Measurements from ENCODE around the genes ZNF880, ERVV-2 and ZNF677.

DNA sequence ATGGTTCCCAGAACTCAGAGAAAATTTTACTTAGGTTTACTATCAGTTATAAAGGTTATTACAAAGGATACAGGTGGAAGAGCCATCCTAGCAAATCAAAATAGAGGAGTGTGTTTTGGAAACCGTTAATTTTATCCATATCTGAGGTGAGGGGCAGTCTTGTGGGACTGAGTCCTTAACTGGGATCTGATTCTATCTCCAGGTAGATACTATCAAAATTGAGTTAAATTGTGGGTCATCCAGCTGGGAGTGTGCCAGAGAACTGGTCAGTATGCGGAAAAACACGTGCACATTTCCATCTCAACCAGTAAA is 1.7 kb downstream of the ZNF766 start:
- PRO-cap, result no peak

DNA sequence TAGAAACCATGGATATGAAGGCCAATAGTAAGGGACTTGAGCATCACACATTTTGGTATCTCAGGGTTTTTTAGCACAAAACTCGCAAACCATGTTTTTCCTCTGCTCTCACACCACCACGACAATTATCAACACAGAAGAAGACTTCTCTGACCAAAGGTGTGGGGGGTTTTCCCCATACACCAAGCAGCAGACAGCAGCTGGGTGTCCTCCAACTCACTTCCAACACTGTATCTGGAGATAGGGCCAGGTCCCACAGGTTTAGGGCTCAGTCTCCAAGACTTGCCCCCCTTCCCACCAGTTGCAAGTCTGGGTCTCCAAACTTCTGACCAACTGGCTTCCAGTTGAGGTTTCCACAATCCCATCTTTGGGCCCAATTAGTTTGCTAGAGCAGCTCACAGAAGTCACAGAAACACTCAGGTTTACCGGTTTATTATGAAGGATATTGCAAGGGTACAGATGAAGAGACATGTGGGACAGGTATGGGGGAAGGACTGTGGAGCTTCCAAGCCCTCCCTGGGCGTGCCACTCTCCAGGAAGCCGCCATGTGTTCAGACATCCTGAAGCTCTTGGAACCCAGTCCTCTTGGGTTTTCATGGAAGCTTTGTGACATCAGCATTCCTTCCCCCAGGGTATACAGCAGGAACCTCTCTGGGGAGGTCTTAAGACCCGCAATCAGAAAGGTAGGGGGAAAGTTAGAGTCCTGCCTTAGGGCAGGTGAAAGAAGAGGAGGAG is 11.7 kb upstream of the ZNF480 start:
- PRO-cap, result no peak

DNA sequence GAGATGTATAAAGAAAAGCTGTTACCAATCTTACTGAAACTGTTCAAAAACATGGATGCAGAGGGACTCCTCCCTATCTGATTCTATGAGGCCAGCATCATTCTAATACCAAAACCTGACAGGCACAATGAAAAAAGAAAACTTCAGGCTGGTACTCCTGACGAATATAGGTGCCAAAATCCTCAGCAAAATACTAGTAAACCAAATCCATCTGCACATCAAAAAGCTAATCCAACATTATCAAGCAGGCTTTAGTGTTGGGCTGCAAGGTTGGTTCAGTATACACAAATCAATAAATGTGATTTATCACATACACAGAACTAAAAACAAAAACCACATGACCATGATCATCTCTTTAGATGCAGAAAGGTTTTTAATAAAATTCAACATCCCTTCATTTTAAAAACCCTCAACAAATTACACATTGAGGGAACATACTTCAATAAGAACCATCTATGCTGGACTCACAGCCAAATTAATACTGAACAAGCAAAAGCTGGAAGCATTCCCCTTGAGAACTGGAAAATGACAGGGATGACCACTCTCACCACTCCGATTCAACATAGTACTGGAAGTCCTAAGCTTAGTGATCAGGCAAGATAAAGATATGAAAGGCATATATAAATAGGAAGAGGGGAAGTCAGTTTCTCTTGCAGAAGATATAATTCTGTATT is 12.5 kb upstream of the ZNF610 start:
- PRO-cap, result no peak

- PRO-cap, result no peak
These were observed at the start of gene ZNF880 for GRCh38 chr19:52369721-52370688. ZNF880 (plus strand) TSS chr19:52369923.

- PRO-cap, result no peak
These were observed 31.8 kb downstream of the ZNF701 start for GRCh38 chr19:52601647-52602556.

- PRO-cap, result no peak
These were observed 46.3 kb downstream of the ENSG00000269825 start for GRCh38 chr19:52643866-52644593.

GRCh38 chr19:52646751-52647354 is 43.4 kb downstream of the ENSG00000269825 start:
- PRO-cap, result no peak

DNA sequence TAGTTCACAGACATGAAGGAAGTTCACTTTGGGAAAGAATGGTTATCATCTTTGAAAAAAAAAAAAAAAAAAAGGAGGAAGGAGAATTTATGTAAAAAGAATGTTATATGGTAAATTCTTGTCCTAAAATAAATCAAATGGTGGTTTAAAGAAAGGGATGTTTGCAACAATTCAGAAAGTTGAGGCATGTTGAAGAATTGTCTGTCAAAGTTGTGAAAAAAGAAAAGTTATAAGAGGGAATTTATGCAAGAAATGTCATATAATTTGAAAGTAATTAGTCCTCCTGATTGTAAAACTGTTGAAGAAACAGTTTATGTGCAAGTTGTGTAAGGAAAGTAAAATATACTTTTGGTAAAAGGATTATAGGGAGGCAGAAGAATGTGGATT is 23.1 kb downstream of the ENSG00000269825 start:
- PRO-cap, result no peak

DNA sequence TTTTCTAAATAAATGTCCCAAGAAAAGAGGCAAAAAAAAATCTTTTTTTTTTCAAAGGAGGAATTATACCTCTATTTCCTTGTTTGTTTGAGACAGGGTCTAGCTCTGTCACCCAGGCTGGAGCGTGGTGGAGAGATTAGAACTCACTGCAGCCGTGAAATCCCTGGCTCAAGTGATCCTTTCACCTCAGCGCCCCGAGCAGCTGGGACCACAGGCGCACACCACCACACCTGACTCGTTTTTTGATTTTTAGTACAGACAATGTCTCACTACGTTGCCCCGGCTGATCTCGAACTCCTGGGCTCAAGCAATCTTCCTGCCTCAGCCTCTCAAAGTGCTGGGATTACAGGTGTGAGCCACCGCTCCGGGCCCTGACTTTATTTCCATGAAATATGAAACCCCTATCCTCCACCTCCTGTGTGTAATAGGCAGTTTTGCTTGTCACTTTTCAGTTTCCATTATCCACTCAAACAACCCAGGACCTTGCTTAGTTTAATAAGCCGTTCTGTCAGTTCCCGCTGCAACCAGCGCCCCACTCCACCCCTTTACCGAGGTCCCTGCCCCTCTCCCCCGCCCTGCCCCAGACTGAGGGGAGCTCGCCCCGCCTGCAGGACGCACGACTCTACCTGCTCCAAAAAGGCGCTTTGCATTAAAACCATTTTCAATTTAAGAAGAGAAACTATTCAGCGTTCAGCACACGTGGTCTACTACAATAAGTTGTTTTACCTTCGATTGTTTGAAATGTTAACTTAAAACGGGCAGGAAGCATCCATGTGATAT is 16.9 kb downstream of the ZNF816 start:
- PRO-cap, result no peak

DNA sequence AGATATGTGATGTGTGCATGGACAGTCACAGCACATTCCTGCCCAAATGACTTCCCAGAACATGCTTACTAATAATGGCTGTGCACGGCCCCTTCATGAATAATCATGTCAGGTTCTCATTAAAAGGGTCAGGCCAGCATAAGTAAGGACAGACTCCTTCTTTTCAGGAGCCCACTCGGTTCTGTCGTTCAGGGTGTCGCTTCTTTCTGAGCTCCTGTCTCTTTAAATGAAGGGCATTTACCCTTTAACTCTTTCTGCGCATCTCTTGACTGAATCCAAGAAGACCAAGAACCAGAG is at the start of gene ERVV-2:
Gene ERVV-2 (plus strand): TSS at position 151 of the 297 bp plus-strand sequence.
- PRO-cap, result no peak

GRCh38 chr19:53254384-53255364 is at the start of gene ZNF677:
ZNF677 (minus strand) TSS chr19:53254873.
- PRO-cap, result no peak

DNA sequence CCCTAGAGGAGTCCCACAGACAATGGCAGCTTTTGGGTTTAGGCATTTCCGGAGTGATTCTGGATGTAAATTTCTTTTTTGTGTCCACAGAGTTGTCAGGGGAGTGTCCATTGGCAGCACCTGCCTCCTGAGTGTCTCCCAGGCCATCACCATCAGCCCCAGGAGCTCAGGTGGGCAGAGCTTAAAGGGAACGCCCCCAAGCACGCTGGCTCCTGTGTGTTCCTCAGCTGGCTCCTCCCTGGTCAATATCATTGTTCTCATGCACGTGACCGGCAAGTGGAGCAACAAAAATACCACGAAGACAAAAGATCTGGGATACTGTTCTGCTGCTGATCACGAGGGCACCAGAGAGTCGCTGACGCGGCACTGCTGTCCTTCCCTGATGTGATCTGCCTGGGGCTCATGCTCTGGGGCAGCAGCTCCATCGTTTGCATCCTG is 8.8 kb upstream of the ZNF761 start:
- PRO-cap, result no peak

DNA sequence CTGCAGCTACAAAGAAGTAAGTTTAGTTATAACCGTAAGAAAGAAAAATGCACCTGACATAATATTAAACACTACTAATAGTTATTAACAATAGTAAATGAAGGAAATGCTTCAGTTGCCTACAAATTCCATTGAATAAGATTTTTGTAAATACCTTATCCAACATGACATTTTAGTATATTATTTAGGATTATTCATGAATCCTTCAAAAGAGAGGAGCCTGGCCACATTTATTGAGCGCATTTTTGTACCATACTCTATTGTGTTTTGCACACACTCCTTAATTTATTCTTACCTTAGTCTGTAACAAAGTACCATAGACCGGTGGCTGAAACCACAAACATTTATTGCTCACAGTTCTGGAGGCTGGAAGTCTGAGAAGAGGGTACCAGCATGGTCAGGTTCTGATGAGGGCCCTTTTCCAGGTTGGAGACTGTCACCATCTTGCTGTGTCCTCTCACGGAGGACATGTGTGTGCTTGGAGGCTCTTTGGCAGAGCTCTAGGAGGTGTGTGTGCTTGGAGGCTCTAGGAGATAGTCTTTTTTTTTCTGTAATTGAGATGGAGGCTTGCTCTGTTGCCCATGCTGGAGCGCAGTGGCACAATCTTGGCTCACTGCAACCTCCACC is 2.1 kb downstream of the ZNF331 start:
- PRO-cap, result no peak

- PRO-cap, result no peak
These were observed 22.9 kb downstream of the ZNF331 start for GRCh38 chr19:53560814-53561360.

GRCh38 chr19:53851581-53852326 is 15.9 kb upstream of the MYADM start:
- PRO-cap, result no peak

DNA sequence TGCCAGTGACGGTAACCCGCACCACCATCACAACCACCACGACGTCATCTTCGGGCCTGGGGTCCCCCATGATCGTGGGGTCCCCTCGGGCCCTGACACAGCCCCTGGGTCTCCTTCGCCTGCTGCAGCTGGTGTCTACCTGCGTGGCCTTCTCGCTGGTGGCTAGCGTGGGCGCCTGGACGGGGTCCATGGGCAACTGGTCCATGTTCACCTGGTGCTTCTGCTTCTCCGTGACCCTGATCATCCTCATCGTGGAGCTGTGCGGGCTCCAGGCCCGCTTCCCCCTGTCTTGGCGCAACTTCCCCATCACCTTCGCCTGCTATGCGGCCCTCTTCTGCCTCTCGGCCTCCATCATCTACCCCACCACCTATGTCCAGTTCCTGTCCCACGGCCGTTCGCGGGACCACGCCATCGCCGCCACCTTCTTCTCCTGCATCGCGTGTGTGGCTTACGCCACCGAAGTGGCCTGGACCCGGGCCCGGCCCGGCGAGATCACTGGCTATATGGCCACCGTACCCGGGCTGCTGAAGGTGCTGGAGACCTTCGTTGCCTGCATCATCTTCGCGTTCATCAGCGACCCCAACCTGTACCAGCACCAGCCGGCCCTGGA is 6.0 kb downstream of the MYADM start:
- PRO-cap, result no peak

GRCh38 chr19:53977698-53977955 is 13.8 kb upstream of the CACNG6 start:
- PRO-cap, result no peak

DNA sequence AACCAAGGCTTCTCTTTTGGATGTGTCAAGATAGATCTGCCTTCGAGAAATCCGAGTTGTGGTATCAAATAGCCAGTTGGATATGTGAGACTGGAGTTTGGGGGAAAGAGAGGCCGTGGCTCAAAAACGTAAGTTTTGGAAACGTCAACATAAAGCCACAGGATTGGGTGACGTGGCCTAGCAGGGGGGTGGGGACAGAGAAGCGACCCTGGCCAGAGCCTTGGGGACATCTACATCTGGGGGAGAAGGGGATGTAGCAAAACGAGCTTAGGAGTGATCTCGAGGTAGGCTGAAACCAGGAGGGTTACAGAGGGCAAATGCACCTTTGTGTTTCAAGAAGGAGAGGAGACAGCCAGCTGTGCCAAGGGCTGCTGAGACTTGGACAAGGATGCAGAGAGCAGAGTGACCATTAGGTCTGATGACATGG is 3.7 kb upstream of the CACNG6 start:
- PRO-cap, result no peak

DNA sequence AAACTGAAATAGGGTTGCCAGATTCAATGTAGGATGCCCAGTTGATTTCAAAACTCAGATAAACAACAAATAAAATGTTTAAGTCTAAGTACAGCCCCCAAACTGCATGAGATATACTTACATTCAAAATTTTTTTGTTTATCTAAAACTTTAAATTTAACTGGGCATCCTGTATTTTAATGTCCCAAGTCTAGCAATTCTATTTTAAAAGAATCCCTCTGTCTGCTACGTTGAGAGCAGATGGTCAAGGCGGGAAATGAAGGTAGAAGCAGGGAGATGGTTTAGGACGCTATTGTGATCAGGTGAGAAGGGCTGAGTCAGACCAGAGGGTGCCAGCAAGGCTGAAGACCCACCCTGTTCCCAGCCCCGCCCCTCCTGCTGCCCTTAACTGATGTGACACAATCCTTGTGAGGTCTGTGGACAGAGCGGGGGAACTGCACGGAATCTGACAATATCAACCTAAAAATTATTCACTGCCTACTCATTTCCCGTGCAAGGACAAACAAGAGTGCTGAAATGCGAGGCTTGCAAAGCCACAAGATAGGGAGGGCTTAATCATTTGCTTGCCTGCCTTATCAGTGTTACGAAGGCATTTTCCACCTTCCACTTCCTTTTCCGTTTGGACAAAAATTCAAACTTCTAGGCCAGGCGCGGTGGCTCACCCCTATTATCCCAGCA is 28.6 kb downstream of the CACNG6 start:
- PRO-cap, result bidirectional peak, plus-strand start at position 417 of the sequence, minus-strand start at position 257 of the sequence

- PRO-cap, result unidirectional peak, plus-strand start at chr19:54096158
These were observed 4.8 kb downstream of the OSCAR start for GRCh38 chr19:54095483-54096498.

Data from Calu3 (cell line).